Subcutaneous preadipocyte (primary cell): ENCODE results near the gene RNF186.

GRCh38 chr1:19201503-19201899 lies 8.6 kb downstream of the UBR4 start:
- CAGE, long polyA plus RNA = no peak

- CAGE, long polyA plus RNA = no peak
Observed at GRCh38 chr1:19205499-19205944, 4.5 kb downstream of the UBR4 start.

DNA sequence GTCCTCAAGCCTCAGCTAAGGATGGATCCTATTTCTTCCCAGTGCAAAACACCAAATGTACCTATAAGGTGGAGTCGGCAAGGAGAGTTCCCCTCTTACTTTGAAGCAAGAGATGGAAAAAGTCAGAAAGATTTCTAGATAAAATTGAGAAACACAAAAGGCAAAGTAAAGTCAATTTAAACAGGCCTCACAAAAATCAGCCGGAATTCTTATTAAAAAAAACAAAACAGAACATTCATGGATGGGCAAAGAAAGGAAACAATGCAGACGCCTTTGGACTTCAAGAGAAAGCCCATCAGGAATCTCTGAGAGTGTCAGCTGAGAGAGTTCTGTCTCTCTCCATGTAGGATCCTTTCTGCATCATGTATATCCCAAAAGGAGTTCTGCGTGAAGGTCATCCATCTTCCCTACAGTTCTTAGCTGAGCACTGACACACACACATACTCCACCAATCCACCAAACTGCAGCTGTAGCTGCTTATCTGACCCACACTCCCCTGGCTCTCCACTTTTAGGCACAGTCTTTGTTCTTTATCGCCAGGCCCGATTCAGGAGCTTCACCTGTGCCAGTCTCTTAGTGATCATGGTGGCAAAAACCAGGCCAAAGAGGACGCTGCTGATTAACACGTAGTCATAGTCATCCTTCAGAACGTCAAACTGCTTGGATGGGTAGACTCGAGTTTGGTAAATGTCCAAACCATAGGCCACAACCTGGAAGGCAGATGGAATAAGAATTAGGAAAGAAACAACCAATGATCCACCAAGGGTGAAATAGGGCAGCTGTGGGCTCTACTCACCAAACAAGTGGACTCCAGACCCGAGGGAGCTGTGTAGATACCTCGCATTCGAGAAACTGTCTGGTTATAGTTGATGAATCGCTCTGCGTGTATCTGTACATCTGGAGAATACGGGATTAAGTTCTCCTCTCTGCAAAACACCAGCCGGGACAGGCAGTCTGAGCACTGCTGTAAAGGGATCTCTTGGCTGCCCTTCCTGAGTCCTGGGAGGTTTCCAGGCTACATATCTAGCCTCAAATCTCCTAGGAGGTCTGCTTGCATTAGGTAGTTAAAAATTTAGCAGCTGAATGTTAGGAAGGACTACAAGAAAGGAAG lies 9.1 kb upstream of the UBR4 start:
- CAGE, long polyA plus RNA = no peak

GRCh38 chr1:19344338-19344908 lies 32.3 kb downstream of the SLC66A1 start:
- CAGE, long polyA plus RNA = no peak

DNA sequence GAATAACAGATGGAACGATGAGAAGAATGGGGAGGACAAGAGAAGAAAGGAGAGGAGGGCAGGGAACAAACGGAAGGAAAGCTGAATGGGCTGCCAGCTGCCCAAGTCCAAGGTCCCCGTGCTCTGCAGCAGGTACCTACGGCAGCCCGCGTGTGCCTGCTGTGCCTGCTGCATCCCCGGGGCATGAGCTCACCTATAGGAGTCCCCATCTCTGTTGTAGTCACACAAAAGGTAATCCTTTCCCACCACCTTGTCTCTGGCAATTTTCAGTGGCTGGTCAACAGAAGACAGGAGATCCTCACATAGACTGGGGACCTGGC lies 73.1 kb downstream of the SLC66A1 start:
- CAGE, long polyA plus RNA = no peak

- CAGE, long polyA plus RNA = no peak
Observed at GRCh38 chr1:19444462-19444702, 41.0 kb downstream of the CAPZB start.

- CAGE, long polyA plus RNA = no peak
Observed at GRCh38 chr1:19467119-19468193, 17.9 kb downstream of the CAPZB start.

DNA sequence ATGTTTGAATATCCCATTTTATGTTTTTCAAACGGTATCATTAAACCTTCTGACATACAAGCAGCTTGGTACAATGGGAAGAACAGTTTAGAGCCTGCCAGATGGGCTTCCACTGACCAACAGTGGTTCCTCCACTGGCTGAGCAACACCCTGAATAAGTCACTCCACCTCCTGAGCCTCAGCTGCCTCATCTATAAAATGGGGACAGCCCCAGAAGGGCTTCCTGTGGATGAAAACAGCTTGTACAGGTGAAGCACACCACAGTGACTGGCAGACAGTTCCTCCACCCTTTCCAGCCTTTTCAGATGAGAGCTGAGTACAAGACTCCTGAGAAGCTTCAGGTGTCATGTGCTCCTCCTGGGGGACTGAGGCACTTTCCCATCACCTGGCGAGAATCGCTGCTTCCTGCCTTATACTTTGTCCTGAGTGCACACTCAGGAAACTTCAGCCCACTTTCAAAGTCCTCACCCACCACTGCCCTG lies 2.1 kb downstream of the CAPZB start:
- CAGE, long polyA plus RNA = no peak

DNA sequence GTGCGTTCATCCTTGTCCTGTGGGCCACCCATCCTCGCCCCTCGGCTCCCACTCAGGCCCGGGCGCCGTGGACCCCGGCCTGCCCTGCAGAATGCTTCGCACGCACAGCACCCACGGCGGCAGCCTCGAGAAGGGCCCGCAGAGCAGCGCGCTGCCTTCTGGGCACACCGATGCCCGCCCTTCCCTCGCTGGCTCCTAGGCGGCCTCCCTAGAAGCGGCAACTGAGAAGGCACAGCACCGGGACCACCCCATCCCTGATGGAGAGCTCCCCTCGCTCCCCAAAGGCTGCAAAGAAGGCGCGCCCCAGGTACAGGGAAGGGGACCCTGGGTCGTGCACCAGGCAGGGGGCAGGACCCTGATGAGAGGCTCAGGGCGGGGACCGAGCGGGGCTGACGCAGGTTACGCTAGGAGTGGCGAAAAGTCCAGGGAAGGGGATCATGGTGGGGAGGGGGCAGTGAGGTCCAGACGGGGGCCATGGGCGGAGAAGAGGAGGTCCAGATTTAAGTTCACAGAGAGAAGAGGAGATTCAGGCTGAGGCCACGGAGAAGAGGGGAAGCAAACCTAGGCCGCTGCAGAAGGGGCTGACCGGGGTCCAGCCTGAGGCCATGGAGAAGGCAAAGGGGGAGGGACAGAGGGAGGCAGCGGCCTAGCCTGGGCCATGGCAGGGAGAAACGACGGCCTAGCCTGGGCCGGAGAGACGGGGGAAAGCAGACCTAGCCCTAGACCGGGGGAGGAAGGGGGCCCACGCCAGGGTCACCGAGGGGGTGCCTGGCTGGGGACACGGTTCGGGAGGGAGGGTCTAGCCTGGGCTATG lies 783 bp downstream of the CAPZB start:
- CAGE, long polyA plus RNA = no peak

- CAGE, long polyA plus RNA = no peak
Observed at GRCh38 chr1:19599143-19599766, 2.5 kb downstream of the MICOS10 start.

DNA sequence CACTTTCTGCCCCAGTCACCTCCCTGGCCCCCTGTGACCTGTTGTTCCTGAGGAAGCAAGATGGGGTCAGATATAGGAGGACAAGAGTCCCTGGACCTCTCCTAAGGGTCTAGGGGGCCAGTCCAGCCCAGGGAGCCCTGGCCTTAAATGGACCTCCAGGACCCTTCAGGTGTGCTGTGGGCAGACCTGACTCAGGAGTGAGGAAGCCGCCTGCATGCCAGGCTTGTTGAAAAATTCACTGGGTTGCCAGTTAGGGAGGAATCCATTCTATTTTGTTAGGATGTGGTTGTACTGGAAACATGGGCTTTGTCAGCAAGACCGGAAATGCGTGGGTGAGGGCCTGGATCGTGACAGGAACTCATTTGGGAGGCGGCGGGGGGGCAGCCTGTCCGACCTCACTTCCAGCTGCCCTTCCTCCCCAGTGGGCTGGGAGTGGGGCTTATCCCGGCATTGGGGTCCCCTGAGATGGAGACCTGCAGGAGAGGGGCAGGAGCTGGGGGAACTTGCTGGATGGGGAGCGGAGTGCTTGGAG lies 8.0 kb downstream of the NBL1 start:
- CAGE, long polyA plus RNA = no peak

GRCh38 chr1:19798747-19799253 lies 916 bp downstream of the TMCO4 start:
- CAGE, long polyA plus RNA = no peak

DNA sequence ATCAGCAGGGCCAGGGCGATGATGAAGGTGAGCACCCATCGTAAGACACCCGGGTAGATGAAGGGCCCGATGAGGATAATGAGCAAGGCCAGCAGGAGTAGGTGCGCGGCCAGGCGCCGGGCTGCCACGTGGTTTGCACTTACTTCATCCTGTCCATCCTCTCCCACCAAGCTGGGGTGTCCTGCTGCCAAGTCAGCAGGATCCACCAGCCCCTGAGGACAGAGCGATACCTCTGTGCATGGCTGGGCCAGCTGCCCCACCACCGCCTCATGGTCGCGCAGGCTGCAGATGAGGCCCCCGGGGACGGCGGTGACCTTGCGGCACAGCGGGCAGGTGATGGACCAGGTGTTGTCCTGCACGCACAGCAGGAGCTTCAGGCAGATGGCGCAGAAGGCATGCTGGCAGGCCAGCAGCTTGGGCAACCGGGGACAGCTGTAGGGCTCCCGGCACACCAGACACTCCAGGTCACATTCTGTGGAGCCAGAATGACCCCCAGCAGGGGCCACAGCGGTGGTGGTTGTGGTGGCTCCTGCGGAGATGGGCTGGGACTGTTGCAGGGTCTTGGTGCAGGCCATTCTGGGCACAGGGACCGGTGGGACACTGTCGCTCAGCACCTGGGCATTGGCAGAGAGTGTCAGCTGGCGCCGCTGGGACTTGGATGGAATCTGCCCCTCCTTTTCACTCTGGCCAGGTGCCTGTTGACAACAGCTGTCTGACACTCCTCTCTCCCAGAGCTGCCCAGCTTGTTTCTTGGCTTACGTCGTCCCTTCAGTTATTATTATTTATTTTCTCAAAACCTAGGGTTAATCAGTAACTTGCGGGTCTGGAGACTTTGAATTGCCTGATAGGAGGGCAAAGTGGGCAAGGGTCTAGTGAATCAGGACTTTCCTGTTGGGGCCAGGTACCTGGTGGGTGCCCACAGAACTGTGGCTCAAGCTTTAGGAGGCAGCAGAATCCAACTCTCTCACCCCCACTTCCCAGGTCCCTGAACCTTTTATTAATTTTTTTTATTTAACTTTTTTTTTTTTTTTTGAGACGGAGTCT lies at the start of gene RNF186:
TSS of gene RNF186 (minus strand) at position 757 of the 1,044 bp plus-strand sequence.
- CAGE, long polyA plus RNA = no peak

- CAGE, long polyA plus RNA = no peak
Observed at GRCh38 chr1:19904626-19905260, 18.7 kb downstream of the PLA2G2E start.

DNA sequence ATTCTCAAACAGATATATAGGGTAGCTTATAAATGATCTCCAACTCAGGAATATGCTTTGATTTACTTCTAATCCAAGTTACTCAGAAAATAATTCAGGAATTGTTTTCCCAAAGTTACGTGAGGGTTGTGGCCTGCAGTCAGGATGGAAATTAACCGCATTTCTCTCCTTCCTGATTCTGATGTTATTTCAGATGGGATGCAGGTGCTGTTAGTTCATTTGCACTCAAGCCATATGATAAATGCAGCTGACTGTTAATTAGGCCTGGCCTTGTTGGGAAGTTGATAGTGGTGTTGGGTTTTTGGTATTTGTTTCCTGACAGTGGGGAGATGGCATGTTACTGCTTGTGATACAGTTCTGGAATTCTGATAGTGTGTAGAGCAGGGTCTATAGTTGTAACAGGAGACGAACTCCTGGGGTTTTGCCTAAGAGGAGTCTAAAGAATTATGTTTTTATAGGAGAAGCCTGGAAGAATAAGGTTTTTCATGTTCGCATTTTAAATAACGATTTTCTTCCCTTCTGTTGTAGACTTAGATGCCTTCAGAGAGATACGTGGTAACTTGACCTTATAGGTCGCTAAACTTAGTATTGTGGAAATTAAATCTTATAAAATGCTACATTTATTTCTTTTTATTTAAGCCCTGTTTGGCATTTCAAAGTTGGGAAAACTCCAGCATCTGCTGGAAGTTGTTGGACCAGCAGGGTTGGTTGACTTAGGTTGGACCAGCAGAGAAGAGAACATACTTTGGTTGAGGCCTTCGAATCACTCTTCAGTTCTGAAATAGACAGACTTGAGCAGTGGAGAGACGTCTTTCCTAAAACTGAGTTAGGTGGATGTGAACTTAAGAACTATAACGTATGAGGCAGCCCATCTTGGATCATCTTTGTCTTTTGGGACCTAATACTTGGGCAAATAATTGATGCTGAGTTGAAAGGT lies 15.0 kb downstream of the PLA2G2E start:
- CAGE, long polyA plus RNA = no peak

DNA sequence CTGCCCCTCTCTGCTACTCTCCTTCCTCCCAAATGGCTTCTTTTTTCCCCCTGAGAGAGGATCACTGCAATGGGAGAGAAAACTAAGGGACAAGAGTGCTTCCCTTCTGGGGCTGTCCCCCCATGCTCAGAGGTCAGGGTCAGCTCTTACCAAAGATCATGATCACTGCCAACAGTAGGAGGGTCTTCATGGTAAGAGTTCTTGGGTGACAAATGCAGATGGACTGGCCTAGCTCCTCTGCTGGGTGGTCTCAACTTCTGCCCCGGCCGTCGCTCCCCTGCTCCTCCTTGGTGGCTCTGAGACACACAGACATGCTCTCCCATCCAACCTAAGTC lies 867 bp downstream of the PLA2G2A start:
- CAGE, long polyA plus RNA = no peak

DNA sequence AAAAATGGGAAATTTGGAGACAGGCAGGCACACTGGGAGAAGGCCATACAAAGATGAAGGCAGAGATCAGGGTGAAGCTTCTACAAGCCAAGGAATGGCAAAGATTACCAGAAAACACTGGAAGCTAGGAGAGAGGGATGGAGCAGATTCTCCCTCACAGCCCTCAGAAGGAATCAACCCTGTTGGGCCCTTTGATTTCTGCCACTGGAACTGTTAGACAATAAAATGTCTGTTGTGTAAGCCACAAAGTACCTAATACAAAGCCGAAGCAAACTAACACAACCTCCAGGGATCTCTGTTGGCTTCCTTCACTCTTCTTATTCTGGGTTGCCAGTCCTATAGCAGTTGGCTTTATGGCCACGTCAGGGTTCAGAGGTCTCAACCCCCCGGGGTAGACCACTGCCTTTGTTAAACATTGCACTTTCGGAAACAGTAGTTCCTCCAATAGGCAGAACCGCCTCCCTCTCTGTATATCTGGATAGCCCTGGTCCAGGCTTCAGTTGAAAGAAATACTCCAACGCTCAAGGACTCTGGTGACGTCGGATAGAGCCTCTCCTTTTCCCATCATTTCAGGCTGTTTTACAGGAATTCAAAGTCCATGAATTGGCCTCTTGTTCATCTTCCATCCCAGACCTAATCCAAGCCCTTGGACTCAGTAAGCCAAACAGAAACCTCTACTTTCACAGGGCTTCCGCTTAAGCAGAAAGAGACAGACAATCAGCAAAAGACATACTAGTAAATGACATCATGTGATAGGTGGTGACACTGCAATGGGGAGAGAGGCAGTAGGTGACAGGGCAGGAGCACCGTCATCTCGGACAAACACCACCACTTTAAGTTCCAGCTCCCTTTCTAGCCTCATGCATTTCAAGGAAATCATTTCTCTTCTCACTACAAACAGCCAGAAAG lies 2.0 kb upstream of the PLA2G2A start:
- CAGE, long polyA plus RNA = no peak

- CAGE, long polyA plus RNA = no peak
Observed at GRCh38 chr1:20108576-20109092, 10.7 kb downstream of the PLA2G2D start.

DNA sequence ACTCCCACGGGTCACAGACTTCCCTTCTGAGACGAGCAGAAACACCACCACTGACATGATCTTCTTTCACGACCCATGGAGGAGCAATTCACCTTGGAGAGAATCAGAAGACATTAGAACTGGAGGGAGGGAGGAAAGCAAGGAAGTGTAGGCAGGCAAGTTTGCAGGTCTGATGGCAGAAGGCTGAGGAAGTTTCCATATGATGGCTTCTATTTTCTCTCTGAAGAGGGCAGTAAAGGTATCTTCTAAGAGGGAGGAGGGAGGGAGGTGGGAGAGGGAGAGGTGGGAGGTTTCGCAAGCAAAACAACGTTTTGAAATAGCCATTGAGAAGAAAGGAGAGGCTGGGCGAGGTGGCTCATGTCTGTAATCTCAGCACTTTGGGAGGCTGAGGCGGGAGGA lies 1.4 kb upstream of the UBXN10 start:
- CAGE, long polyA plus RNA = no peak

- CAGE, long polyA plus RNA = no peak
Observed at GRCh38 chr1:20250682-20251168, 40.0 kb upstream of the VWA5B1 start.